ENCODE measurements around a stretch of chr1.

- PRO-cap: no peak
These were observed 65.5 kb downstream of the RGL1 start for GRCh38 chr1:183870426-183870715.

DNA sequence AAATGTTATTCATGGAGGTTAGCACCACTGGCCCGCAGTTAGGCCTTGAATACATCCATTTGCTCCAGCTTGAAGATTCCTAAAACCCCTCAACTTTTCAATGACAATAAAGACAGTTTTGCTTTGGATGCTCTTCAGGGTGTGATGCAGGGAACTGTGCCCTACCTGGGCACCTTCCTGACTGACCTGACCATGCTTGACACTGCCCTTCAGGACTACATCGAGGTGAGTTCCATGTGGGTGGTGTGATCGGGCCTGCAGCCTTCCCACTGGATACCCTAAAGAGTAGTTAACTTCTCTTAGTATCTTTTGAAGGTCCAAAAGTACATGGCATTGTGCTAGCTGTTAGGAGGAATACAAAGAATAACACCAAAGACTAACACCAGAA is 95.1 kb downstream of the RGL1 start:
- PRO-cap: no peak

- PRO-cap: no peak
These were observed 92.6 kb downstream of the C1orf21 start for GRCh38 chr1:184479381-184479950.

- PRO-cap: no peak
These were observed 168.8 kb downstream of the C1orf21 start for GRCh38 chr1:184555502-184556196.

DNA sequence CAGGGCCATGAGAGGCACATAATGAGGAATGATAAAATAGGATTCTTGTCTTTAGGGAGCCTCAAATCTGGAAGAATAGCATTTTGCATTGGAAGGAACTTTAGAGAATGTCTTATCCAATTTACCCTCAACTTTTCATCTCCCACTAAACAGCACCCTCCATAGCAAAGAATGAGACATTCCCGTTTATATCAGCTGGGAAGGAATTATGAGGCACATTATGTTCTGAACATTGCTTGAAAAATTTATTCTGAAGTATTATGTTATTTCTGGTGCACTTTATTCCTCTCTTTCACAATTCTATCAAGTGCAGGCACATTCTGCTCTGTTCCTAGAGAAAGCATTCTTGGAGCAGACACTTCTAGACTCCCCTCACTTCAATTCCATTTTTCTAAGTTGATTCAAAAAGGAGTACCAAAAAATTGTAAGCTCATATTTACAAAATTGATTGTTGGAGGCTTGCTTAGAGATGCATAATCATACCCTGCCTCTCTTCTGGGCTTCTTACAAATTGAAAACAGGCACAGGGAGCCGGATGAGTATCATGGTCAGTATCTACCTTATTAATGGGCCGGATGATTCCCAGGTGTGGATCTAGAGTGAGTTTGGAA is 147.8 kb downstream of the EDEM3 start:
- PRO-cap: no peak

DNA sequence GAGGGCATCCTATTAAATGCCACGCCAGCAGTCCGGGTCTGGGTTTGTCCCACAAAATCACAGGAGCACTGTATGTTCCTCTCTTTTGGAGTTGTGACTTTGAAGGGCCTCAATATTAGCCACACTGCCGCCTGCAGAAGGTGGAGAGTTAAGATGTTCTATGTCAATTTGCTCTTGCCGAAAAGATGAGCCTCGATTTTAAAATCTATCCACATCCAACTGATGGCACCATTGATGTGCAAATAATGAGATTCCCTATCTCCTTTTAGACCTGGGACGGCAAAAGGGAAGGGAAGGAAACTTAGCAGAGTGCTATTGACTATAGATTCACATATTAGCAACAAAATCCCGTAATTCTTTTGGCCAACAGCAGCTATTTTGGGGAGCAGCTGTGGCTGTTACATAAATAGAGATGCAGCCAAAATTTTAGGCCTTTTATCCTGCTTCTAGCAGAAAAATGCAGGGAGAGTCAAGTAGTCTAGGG is 133.7 kb downstream of the EDEM3 start:
- PRO-cap: no peak

GRCh38 chr1:184795279-184795691 is 40.6 kb upstream of the EDEM3 start:
- PRO-cap: no peak

DNA sequence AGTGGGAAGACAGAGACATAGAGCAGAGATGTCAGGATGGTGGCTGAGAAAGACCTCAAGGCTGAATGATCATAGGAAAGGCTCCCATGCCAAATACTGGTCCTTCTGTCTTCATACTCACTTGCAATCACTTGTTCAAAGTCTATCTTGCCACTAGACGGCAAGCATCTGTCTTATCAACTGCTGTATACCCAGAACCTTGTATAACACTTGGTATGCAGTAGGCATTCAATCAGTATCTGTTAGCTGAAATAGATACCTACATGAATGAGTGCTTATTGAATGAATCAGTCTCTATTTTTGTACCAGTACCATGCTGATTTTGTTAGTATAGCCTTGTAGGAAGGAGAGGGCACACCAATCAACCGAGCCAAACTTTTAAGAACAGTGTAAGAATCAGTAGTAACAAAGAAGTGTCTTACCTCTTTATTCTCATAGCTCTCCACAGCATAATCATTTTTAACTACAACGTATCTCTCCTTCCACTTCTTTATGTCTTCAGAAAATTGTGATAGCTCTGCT is 80.6 kb downstream of the NIBAN1 start:
- PRO-cap: no peak

DNA sequence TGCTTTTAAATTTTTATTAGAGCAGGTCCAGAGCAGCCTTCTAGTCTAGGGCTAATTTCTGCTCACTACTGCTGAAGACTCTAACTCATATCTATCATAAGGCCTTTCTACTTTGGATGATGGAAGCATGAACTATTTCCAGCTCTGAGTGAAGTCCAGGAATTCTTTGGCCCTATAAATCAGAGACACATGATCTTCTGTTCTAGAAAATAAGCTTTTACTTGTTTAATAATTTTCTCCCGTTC is 14.7 kb downstream of the NIBAN1 start:
- PRO-cap: no peak

DNA sequence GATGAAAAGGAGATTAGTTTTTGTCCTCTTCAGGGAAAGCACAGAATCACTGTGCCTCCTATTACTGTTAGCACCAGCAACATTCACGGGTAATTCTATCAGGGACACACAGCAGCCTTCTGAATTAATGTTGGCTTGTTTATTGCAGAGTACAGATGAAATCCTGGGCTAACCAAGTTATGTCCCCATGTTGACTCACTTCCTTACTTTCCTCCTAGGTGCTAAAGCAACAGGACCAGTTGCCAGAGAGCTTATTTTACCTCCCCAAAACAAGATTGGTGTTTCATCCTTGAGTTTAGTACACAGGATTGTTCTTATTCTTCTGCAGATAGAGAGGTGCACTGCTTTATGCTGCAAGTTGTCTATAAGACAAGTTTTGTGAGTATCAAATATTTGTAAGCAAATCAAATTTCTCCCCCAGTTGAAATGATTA is 57.2 kb upstream of the IVNS1ABP start:
- PRO-cap: no peak

- PRO-cap: bidirectional peak, plus-strand start at chr1:185375831, minus-strand start at chr1:185375631
These were observed 58.4 kb upstream of the IVNS1ABP start for GRCh38 chr1:185375361-185376014.

GRCh38 chr1:185488694-185489561 is 171.9 kb upstream of the IVNS1ABP start:
- PRO-cap: no peak

DNA sequence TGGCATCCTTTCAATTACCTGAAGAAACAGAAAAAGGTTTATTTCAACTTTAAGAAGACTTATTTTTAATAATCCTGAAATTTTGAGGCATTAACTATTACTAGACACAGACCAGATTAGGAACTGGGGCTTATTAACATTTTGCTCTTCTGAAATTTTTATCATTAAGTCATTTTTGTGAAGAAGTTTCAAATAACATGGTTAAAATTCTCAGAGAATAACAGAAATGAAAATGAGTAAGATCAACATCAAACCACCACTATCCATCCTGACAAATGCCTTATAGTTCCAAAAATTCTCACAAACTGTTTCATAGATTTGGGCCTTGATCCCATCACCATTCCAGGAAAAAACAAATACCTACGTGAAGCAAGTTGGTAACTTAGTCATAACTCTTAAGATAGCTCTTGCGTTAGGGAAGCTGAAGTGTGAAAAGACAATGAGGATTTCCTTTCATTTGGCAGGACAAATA is 55.3 kb upstream of the HMCN1 start:
- PRO-cap: bidirectional peak, plus-strand start outside the sequence, minus-strand start at position 277 of the sequence

DNA sequence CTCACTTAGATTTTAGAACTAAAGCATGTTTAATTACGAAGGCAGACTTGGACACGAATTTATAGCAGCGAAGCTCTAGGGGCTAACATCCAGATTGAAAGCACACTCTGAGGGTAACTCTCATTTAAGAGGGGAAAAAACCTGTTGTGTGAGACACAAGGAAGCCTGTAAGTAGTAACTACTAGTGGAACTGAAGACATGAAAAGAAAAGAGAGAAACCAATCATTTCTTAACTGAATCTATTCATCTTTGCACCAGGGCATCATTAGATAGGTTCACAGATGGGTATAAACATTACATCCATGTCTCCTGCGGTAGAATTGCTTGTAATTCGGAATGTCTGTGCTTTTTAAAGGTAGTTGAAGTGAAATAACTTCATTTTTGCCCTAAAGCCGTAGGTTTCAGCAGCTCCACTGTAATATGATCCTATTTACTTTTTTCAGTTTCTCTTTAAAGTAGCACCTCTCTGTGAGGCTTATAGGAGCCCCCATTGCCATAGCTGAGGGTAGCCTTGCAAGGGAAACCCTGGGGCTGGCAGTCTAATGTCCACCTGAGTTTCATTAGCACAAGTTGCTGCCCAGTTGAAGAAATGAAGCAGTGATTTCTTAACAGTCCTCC is 1.3 kb downstream of the HMCN1 start:
- PRO-cap: no peak

- PRO-cap: no peak
These were observed 7.2 kb downstream of the HMCN1 start for GRCh38 chr1:185741206-185742001.

DNA sequence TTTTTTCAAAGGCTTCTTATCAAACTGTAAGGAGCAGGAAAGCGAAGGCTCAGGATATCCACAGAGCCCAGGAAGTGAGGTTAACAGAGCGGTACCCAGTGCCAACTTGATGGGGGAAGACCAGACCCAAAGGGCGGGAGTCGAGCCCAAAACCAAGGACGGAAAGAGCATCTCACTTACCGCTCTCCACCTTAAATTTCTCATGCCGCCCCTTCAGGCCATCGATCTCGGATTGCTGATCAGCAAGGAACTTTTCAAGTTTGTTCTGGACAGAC is 418 bp downstream of the TPR start:
- PRO-cap: no peak

- PRO-cap: no peak
These were observed 148.6 kb downstream of the PLA2G4A start for GRCh38 chr1:186977208-186977819.

DNA sequence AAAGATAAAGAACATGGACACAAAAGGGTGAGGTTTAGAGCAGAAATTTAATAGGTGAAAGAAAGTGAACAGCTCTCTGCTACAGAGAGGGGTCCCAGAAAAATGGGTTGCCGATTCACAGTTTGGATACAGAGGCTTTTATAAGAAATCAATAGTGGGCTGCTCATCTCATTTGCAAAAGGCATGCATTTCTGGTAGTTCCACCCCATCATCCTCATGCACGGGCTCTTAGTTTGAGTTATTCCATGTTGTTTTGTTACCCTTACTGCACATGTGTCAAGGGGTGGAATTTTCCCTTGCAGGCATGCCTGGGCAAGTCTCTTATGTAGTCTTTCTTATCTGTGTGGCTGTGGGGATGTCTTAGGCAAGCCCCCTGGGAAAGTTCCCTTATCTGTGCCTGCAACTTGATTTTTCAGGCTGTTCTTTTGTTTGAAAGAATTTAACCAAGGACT is 579.3 kb downstream of the PLA2G4A start:
- PRO-cap: no peak

GRCh38 chr1:192544727-192545473 is 30.7 kb upstream of the RGS1 start:
- PRO-cap: bidirectional peak, plus-strand start at chr1:192545130, minus-strand start at chr1:192545117

- PRO-cap: no peak
These were observed 69.4 kb upstream of the RGS2 start for GRCh38 chr1:192739383-192739962.